ENCODE results near the genes ZFP57, PPP1R11, PPP1R10 and PPP1R18.

DNA sequence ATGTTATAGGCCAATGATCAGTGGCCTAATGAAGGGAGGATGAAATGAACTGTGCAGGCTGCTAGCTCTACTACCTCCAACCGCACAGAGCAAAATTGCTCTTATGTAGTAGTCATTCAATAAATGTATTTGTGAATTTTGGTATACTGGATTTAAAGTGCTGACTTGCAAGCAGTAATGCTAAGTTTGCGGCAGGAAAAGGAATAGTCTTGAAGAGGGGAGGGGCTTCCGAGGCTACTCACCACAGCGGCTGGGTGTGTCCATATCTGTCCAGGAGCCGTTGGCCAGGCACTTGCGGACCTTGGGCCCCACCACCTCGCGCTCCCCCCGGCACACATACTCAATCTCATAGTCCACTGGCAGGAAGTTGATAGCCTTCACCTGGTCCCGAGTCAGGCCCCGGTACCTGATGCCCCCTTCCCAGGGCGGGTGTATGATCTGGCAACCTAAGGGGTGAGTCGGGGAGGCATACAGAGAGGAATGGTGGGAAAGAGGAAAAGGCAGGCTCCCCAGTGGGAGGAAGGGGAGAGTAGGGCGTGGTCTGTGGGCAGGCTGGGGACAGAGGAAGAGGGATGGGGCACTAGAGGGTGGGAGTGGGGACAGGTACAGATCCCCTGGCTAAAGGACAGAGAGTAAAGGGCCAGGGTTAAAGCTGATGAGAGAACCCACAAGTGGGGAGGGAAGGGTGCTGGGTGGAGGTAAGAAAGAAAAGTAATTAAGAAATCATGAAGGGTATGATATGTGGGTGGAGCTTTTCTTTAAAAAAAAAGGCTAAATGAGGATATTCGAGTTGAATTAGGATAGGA is 1.6 kb downstream of the GABBR1 start:
- RRBS: 67% methylated on average over 3 of the region's 15 CpGs

DNA sequence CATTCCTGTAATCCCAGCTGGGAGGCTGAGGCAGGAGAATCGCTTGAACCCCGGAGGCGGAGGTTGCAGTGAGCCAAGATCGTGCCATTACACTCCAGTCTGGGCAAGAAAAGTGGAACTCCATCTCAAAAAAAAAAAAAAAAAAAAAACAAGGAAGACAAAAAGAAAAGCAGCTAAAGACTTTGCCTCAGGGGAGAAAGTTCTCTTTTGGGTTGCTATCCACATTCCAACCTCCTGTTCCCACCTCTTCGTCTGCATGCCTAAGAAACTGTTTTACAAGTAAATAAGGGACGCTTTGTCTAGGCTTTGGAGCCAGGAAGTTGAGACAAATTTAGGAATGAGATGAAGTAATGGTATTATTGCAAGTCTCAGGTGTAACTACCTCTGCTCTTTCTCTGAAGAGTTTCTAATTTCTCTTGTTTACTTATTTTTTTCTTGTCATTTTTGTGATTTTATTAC is 4.8 kb downstream of the MOG start:
- RRBS: no CpG with 5 or more reads among the region's 6 CpGs

DNA sequence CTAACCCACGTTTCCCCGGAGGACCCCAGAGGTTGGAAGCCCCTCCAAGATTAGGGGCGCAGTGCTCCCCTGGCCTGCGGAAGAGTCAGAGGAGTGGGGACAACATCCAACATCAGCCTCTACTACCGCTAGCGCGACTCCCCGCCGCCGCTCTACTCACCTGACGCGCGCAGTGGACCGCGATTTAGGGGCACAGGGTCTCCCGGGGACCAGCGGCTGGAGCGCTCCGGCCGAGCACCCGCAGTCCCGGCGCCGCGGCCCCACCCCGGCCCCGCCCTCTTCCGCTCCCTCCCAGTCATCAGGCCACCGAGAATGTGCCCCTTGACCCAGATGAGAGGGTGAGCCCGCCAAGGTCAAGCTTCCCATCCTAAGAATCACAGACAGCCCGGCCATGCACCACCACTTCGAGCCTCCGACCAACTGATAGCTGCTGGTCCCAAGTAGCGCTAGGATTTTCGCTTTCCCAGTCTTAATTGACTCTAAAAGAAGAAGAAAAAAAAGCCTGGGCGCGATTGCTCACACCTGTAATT is at the start of gene ZFP57:
Gene ZFP57, minus strand, starts transcription at position 251 of the 530 bp plus-strand sequence.
- RRBS: 62% methylated on average over 2 of the region's 37 CpGs

- RRBS: 16% methylated on average over 4 of the region's 23 CpGs
These were observed 32.3 kb downstream of the HLA-F start for GRCh38 chr6:29755438-29756044.

- RRBS: 2% methylated on average over 7 of the region's 50 CpGs
These were observed 53.9 kb upstream of the HLA-A start for GRCh38 chr6:29888303-29888891.

DNA sequence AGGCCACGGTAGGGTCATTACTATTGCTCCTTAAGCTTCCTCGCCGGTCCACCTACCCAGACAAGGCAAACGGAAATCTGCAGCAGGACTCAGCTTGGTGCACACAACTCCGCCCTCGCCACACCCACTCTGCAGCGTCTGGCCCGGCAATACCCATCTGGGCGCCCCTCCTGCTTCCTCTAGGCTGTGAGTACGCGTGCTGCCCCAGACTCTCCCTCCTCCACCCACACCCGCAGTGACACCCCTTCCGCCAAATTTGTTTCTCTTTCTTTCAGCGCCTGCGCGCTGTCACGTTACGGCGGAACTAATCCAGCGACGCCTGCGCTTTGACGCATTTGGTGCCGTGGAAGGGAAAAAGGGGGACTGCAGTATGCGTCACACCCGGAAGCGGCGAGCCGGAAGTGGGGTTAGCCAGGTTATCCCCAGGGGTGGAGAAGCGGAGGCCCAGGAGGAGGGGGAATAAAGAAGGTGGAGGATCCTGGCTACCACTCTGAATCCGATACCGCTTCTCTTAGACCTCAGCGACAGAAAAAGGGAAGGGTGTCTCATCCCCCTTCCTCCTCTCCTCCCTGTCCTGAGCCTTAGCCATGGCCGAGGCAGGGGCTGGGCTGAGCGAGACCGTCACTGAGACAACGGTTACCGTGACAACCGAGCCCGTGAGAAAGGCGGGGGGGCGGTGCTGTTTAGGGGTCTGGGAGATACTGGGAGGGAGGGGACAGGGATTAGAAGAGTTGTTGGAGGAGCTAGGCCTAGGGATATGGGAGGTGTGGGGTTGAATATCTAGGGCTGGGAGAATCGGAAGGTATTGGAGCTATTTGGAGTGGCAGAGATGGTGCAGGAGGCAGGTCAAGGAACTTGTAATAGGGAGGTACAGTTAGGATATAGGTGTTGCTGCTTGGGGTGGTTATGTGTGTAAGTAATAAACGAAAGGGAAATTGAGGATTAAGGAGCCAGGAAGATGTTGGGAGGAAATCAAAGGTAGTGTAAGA is at the start of gene PPP1R11:
Gene PPP1R11, plus strand, starts transcription at position 375 of the 989 bp plus-strand sequence.
- RRBS: under 1% methylated on average over 6 of the region's 44 CpGs

DNA sequence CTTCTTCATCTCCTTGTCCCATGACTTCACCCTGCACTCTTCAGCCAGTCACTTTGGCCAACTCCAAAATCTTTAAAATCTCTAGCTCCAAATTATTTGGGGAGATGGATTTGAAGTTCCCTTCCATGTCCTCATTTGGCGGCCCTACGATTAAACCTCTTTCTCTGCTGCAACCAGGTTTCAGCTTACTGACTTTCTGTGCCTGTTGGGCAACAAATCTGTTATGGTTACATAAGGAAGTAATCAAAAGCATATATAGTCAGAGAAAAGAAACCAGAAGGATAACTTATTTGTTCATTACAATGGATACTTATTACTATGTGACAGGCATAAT is 9.5 kb upstream of the TRIM31 start:
- RRBS: no CpG with 5 or more reads among the region's 2 CpGs

DNA sequence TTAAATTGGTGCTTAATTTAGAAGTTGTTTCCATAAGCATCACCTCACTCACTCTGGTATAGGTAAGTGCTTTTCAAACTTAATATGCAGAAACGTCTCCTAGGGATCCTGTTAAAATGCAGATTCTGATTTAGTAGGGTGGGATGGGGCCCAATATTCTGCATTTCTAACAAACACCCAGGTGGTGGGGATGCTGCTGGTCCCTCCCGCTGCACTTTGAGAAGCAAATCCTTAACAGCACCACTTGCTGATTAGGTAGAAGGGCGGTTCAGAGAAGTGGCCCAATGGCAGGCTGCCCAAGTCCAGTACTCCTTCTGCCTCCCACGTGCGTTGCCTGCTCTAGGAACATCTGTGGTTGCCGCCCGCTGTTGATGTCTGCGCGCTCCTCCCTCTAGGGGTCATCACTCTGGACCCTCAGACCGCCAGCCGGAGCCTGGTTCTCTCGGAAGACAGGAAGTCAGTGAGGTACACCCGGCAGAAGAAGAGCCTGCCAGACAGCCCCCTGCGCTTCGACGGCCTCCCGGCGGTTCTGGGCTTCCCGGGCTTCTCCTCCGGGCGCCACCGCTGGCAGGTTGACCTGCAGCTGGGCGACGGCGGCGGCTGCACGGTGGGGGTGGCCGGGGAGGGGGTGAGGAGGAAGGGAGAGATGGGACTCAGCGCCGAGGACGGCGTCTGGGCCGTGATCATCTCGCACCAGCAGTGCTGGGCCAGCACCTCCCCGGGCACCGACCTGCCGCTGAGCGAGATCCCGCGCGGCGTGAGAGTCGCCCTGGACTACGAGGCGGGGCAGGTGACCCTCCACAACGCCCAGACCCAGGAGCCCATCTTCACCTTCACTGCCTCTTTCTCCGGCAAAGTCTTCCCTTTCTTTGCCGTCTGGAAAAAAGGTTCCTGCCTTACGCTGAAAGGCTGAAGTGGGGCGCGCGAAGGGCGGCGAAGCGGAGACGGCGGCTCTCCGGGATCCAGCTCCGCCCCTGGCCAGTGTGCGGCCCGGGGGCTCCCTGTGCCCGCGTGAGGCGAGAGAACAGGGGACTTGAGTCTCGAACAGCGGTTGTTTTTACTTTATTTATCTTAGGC is 8.4 kb downstream of the TRIM15 start:
- RRBS: 11% methylated on average over 28 of the region's 66 CpGs

GRCh38 chr6:30327292-30327619 is 529 bp downstream of the TRIM39 start:
- RRBS: no CpG with 5 or more reads among the region's 8 CpGs

DNA sequence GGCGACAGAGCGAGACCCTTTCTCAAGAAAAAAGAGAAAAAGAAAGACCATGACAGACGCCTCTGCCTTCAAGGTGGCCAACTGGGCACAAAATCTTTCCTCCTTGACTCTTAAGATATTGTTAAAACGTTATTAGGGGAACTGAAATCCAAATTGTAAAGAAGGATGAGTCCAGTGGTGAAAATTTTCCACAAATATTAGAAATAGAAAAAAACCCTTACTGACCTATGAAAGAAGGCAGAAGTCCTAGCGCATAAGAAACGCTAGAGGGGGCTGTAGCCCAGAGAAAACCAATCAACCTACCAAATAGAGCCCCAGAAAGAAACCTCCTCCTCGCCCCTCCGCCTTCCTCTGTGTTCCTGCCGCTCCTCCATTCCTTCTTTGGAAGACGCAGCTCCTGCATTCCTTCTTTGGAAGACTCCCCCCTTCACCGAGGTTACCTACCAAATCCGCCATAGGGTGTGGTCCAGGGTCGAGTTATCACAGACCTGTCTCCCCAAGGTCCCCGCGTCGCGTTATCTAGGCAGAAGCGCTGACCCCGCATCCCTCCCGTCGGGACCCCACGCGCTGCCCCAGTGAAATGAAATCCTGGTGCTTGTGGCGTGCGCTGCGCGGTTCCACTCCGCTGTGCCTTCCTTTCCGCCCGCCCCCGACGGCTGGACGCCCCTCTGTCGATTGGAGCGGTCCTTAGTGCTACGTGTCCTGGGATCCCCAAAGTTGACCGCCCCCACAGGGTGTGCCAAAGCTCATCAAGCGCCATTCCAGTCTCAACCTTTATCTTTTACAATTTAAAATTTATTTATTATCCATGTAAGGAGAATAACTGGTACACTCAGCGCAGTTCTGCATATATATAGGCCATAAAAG is 12.8 kb downstream of the RPP21 start:
- RRBS: no CpG with 5 or more reads among the region's 39 CpGs

DNA sequence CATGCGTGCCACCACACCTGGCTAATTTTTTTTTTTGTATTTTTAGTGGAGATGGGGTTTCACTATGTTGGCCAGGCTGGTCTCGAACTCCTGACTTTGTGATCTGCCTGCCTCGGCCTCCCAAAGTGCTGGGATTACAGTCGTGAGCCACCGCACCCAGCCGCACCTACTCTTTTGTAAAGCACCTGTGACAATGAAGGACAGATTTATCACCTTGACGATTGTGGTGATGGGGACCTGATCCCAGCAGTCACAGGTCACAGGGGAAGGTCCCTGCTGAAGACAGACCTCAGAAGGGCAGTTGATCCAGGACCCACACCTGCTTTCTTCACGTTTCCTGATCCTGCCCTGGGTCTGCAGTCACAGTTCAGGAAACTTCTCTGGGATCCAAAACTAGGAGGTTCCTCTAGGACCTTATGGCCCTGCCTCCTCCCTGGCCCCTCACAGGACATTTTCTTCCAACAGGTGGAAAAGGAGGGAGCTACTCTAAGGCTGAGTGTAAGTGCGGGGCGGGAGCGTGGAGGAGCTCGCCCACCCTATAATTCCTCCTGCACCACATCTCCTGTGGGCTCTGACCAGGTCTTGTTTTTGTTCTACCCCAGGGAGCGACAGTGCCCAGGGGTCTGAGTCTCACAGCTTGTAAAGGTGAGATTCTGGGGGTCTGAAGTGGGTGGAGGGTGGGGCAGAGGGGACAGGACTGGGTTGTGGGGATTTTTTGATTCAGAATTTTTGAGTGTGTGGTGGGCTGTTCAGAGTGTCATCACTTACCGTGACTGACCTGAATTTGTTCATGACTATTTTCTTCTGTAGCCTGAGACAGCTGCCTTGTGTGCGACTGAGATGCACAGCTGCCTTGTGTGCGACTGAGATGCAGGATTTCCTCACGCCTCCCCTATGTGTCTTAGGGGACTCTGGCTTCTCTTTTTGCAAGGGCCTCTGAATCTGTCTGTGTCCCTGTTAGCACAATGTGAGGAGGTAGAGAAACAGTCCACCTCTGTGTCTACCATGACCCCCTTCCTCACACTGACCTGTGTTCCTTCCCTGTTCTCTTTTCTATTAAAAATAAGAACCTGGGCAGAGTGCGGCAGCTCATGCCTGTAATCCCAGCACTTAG is 3.0 kb downstream of the HLA-E start:
- RRBS: no CpG with 5 or more reads among the region's 18 CpGs

DNA sequence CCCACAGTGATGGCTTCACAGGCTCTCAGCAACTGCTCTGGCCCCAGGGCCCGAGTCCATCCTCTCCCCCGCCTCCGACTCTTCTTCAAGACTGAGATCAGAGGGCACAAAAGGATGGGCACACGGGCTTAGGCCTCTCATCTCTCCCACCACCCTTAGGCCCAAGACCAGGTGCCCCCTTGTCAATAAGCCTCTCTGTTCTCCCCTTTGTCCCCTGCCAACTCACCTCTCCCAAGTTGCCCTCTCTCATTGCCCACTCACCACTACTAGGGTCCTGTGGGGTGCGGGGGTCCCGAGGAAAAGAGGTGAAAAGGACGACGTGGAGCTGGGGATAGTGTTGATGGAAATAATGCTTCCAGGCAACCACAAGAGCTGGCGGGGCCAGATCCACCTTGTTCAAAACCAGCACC is 3.2 kb downstream of the GNL1 start:
- RRBS: no CpG with 5 or more reads among the region's 9 CpGs

DNA sequence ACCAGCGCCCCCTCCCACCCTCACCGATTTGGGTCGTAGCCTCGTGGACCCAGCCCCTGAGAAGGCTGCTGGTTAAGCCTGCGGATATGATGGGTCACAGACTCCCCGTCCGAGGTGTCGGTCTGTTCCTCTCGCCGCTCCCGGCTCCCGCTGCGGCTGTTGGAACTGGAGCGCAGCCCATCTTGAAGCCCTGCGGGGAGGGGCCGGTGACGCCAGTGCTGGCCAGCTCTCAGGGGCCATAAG is 837 bp downstream of the GNL1 start:
- RRBS: 4% methylated on average over 6 of the region's 17 CpGs

DNA sequence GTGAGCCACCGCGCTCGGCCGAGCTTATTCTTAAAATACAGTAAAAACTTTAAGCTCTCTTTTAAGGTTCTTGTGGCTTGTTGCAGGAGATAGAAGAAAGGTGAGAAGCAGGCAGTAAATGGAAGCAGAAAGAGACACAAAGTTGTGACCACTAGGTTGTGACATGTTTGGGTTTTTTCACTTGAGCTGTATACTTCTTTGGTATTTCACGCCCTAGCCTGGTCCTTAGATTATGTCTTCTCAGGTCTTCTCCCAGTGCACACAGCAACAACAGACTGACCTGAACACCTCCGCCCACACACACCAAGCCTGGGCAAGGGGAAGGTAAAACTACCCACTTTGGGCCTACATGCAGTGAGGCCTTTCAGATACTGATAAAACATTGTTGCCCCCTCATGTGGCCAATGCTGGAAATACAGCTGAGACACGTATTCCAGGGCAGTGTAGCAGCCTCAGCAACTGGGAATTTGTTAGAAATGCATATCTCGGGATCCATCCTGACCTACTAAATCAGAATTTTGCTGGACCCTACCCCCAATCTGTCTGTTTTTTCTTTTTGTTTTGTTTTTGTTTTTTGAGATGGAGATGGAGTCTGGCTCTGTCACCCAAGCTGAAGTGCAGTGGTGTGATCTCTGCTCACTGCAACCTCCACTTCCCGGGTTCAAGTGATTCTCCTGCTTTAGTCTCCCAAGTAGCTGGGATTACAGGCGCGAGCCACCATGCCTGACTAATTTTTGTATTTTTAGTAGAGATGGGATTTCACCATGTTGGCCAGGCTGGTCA is 19.7 kb downstream of the PPP1R10 start:
- RRBS: no CpG with 5 or more reads among the region's 11 CpGs

DNA sequence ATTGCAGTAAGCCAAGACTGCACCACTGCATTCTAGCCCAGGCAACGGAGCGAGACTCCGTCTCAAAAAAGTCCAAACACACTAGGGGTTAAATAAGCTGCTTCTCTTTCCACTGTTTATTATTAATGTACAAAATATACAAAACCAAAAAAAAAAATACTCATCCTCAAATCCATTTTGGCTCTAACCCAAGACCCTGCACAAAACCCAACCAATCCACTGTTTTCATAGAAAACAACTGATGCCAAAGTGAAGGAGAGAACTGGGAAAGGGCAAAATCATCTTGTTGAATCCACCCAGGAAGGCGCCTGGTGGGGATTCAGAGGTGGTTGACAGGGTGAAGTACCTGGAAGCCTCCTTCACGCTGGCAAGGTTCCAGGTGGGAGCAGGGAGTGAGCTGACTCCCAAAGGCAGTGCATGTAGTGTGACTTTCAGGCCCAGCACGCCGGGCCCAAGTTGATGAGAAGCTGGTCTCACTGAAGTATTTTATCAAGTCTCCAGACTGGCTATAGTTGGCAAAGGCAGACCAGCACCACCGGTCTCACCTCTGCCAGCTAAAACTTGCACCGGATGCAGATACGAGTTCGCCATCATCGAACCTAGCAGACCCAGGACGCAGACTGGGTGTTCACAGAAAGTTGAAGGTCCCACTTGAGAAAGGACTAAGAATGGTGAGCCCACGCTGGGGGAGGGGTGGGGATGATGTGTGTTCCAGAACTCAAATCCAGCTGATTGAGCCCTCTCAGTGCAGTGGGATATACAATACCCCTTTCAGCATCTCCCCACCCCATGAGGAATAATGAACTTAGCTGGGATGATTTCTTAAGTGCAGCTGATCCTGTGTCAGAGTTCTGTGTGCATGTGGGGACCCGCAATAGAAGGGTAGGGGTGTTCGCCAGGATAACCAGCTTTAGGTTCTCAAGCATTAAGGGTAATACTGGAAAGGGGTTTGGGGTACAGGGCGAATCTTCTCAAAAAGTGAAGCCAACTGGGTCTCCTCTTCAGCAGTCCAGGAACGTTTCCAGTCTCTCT is 16.4 kb downstream of the PPP1R10 start:
- RRBS: 85% methylated on average over 2 of the region's 18 CpGs

GRCh38 chr6:30613849-30614273 is 3.2 kb downstream of the PPP1R10 start:
- RRBS: no CpG with 5 or more reads among the region's 1 CpG

GRCh38 chr6:30617080-30617363 is at the start of gene PPP1R10:
TSS of gene PPP1R10 (minus strand) at chr6:30617243.
- RRBS: no CpG with 5 or more reads among the region's 24 CpGs

GRCh38 chr6:30648028-30648589 is 1.2 kb downstream of the C6orf136 start:
- RRBS: no CpG with 5 or more reads among the region's 13 CpGs

DNA sequence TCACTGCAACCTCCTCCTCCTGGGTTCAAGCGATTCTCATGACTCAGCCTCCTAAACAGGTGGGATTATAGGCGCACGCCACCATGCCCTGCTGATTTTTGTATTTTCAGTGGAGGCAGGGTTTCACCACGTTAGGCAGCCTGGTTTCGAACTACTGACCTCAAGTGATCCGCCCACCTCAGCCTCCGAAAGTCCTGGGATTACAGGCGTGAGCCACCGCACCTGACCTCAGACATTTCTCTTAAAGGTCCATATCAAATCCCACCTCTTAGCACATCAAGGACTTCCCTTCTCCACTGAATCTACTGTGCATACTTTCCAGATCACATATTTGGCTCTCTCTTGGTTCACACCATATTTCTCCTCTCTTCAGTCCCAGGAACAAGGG is 12.0 kb downstream of the C6orf136 start:
- RRBS: no CpG with 5 or more reads among the region's 9 CpGs

GRCh38 chr6:30686323-30687094 is at the start of gene PPP1R18:
TSS of gene PPP1R18 (minus strand) at chr6:30686645.
- RRBS: under 1% methylated on average over 20 of the region's 51 CpGs

All from AG10803 (cell line).